Anterior vena cava (tissue), 1 donor: ENCODE measurements around the genes RPL10L, ARF6 and L2HGDH.

GRCh38 chr14:40785367-40785885 is 821.2 kb upstream of the LRFN5 start:
- PRO-cap, result no peak

DNA sequence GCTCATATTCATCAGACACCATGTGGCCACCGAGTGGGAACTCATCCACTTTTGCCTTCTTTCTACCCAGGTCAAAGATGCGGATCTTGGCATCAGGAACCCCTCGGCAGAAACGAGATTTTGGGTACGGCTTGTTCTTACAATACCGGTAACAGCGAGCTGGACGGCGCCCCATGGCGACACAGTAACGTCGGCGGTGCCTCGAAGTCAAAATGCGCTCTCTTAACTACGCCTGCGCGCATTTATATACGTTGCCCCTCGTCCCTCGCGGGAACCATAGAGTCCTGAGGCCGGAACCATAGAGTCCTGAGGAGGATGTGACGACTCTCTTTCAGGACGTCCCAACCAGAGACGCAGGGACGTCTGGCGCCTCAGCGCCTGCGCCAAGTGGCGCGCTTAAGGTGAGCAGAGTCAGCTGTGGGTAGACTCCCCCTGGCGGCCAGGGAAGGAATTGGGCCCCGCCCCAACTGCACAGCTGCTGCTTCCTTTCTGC is at the start of gene RPL10L:
TSS of gene RPL10L (minus strand) at position 220 of the 493 bp plus-strand sequence.
- PRO-cap, result no peak

DNA sequence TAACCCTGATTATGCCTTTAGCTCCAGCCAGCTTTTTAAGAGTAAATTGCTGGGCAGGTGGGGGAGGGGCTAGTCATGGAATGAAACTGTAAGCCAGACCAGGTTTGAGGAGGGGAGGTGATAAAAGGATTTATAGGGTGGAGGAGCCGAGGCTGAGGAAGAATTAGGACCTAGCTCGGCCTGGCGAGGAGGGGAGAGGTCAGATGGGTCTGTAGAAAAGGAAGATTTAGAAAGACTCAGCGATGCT is 583.8 kb upstream of the MDGA2 start:
- PRO-cap, result no peak

- PRO-cap, result no peak
Measured at GRCh38 chr14:49580165-49580651, 6.0 kb downstream of the RPS29 start.

- PRO-cap, result no peak
Measured at GRCh38 chr14:49623879-49624490, 3.4 kb downstream of the MGAT2 start.

DNA sequence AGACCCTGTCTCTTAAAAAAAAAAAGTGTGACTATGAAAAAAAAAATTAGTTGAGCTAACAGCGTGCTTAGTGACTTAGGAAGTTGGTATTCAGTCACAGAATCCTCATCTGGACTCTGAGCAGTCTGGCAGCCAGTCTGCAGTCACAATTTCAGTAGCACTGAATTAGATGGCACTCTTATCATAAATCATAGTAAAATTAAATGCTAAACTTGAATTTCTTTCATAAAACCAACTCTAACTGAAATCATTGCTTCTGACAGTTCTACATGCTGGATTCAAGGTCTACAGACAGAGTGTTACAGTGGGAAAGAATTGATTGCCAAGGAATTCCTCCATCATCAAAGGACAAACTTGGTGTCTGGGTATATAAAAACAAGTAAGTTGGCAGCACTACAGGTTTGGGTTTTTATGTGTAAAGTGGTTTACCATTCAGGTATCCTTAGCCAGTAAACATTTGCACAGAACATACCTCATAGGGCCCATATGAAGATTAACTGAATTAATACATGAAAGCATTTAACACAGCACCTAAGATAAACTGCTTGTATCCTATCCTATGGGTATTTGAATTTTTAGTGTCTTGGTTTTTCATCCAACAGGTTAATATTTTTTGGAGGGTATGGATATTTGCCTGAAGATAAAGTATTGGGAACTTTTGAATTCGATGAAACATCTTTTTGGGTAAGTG is 9.8 kb downstream of the KLHDC2 start:
- PRO-cap, result no peak

GRCh38 chr14:49779223-49779969 is 11.4 kb downstream of the KLHDC2 start:
- PRO-cap, result no peak

DNA sequence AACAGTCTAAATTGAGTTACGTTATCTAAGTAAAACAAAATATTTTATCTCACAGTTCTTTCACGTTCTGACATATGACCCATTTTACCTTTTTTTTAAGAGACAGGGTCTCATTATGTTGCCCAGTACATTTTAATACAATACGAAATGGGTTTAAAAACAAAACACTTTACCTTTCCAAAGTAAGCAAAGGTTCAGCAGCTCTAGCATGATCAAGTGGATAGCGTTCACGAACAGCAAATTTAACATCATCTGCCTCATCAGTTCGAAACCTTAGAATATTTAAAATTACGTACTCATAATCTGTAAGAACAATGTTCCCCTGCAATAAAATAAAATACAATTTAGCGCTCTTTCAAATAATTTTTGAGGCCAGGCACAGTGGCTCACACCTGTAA is 12.0 kb downstream of the NEMF start:
- PRO-cap, result no peak

DNA sequence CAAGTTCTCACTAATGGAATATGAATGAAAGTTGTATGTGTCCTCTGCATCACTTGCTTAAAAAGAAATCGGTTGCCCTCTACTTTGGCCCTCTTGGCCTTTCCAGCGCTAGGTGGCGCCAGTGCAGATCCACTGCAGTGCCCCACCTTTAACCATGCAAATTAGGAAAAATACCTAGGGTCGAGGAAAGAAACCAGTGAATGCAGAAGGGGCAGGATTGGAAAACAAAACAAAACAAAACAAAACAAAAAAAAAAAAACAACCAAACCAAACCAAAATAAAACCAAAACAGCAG is 12.8 kb upstream of the NEMF start:
- PRO-cap, result no peak

GRCh38 chr14:49892793-49893185 is at the start of gene ARF6:
Gene ARF6, plus strand, starts transcription at chr14:49893082.
- PRO-cap, result bidirectional peak, plus-strand start at chr14:49893107, minus-strand start at chr14:49892900

GRCh38 chr14:49971924-49972773 is 79.3 kb downstream of the ARF6 start:
- PRO-cap, result no peak

DNA sequence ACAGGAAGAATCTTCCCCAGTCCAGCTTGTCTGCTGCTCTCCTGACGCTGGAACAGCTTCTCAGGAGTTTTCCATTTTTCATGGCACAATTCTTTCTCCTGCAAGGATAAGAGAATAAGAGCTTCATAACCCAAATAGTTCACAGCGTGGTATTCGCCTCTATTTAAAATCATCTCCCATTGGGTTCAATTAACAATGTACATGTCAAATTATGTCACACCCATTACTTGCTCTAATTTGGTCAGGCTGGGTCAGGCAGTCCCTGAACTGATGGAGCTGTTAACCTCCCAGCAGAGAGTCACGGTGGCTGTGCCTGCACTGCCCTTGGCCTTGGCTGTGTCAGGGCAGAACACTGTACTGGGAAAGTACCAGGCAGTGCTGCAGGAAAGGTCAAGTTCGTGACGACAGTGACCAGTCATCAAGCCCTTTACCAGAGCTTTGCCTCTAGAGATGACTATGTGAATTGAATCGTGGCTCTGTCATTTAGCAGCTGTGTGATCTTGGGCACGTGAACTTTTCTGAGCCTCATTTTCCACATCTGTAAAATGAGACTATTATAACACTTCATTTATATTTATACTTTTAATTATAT is 100.0 kb downstream of the ARF6 start:
- PRO-cap, result unidirectional peak, minus-strand start at position 338 of the sequence

DNA sequence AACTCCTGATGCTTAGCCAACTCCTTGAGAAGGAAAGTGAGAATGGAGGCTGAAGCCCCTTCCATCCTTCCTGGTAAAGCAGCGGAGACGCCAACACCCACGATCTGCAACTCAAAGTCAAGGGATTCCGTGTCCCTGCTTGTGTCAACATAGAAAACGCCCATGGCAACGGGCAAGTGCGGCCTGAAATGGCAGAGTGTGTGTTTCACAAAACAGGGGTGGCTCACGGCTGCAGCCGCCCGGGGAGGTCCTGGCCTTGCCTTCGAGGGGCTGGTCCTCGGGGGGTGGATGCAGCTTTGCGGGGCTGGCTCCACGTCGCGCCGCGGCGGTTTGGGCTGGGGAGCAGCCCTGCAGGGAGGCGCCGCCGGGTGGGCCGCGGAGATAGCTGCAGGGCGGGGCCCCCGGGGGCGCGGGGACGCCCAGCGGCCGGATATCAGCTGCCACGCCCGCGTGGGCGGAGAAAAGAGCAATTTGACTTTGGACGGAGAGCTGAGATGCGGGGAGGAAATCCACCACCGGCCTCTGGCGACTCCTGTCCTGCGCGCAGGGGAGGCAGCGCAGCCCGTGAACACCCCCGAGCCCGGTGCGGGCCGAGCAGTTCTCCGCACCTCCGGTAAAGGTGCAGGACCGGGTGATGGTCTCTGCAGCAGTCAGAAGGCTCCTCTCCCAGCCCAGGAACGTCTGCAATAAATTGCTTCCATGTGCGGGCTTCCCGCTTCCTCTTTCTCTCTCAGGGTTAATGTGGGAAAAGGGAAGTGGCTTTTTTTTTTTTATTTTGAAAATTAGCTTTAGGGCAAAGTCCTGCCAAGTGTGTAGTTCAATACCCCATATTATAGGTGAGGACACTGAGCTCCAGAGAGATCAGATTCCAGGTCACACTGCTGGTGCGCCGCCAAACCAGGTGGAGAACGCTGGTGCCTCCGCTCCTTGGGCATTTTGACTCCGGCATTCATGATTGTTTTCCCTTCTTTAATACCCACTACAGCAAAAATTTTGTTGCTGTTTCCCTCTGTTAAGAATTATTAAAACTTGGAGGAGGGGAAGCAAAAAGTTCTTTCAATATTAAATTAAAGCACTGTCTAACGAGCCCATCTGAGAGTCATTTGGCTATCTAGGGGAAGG is 110.6 kb downstream of the ARF6 start:
- PRO-cap, result bidirectional peak, plus-strand start at position 469 of the sequence, minus-strand start at position 327 of the sequence; bidirectional peak, plus-strand start at position 521 of the sequence, minus-strand start at position 524 of the sequence

- PRO-cap, result no peak
Measured at GRCh38 chr14:50043832-50044460, 72.4 kb downstream of the VCPKMT start.

- PRO-cap, result no peak
Measured at GRCh38 chr14:50057943-50058631, 58.3 kb downstream of the VCPKMT start.

- PRO-cap, result bidirectional peak, plus-strand start at chr14:50312326, minus-strand start at chr14:50312181
Measured at GRCh38 chr14:50311468-50312436, at the start of gene L2HGDH. Gene L2HGDH, minus strand, starts transcription at chr14:50312229.

GRCh38 chr14:50363746-50364351 is 32.8 kb downstream of the CDKL1 start:
- PRO-cap, result no peak

- PRO-cap, result unidirectional peak, plus-strand start at chr14:50395507
Measured at GRCh38 chr14:50395192-50395740, 1.4 kb downstream of the CDKL1 start.

GRCh38 chr14:50737150-50737604 is 69.1 kb upstream of the SAV1 start:
- PRO-cap, result no peak

DNA sequence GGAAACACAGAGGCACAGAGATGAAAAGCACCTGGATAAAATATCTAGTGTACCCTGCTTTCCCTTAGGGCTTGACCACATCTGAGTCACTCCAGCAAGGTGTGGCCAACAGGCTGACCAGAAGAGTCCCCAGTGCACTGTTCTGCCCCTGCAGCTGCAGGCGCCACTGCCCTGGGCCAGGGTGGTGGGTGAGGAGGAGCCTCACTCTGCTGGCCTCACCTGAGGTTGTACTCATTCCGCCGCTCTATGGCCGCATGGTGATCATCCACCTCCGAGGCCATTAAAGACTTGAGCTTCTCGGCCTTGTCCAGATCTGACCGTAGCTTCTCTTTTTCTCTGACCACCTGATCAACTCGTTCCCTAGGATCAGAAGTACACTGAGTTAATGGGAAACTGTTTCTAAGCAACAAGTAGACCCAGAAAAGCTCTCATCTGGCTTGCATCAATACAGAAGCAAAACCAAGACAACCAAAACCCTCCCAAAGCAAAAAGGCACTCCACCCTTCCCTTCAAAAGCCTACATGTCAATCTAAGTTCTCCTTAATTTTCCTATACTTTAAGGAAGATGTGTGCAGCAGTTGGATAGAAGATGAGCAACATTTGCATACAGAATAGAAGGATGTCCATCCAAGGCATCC is 60.2 kb downstream of the NIN start:
- PRO-cap, result no peak